IMR-90 (cell line): ENCODE results near the genes USO1 and NUP54.

DNA sequence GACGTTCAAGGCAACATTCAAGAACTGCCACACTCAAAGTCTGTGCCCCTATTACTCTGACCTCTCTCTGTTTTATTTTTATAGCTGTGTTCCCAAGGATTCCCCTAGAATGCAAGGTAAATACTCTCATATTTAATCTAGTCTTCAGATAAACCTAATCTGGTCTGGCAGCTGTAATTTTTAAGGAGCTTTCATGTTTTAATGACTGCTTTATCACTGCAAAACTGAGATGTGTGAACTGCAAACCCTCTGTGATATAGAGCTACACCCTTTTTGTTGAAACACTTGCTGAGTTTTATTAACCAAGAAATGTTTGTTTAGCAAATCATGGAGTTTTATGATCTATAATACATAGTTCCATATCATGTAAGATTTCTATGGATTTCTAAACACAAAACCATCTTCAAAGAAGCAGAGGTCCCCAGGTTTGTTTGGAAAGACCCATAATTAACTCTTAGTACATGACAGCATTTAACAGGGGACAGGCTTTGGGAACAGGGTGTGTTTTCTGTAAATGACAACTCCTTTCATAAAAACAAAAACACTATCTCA is 126.4 kb downstream of the BTC start:
- RRBS = no CpG with 5 or more reads among the region's 1 CpG
CAGE:
- cytosol, long polyA plus RNA = no peak
- long polyA plus RNA = no peak
- nucleus, long polyA plus RNA = no peak

DNA sequence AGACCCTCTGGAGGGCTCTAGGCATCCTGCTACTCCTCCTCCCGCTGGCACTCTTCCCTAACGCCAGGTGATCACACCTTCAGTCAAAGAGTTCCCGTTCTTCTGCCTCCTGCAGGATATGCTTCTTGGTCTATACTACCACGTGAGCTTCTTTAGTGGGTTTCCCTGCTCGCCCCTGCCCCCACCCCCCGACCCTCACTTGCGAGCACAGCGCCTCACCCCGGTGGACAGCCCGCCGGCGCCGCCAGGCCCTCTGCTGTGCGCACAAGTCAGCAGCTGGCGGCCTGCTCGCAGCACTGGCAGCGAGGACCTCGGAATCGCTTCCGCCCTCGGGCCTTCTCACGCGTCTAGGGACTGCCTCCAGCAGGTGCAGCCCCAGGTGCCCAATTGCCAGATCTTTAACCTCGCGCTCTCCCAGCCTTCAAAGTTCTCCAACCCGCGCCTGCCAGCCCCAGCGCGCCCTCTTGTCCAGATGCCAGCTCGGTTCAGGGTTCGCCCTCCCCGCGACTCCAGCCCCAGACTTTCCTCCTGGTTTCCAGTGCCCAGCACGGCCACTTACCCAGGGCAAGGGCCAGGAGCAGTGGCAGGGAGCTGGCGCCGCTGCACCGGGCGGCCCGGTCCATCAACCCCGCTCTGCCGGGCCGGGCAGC is 495 bp downstream of the BTC start:
- RRBS = 0% methylated on average over 1 of the region's 42 CpGs
CAGE:
- cytosol, long polyA plus RNA = no peak
- long polyA plus RNA = no peak
- nucleus, long polyA plus RNA = no peak

GRCh38 chr4:75028086-75028921 is 95.4 kb downstream of the PARM1 start:
- RRBS = no CpG with 5 or more reads among the region's 7 CpGs
CAGE:
- cytosol, long polyA plus RNA = no peak
- long polyA plus RNA = no peak
- nucleus, long polyA plus RNA = no peak

- RRBS = no CpG with 5 or more reads among the region's 3 CpGs
CAGE:
- cytosol, long polyA plus RNA = no peak
- long polyA plus RNA = no peak
- nucleus, long polyA plus RNA = no peak
These were observed 97.8 kb downstream of the PARM1 start for GRCh38 chr4:75030638-75031099.

- RRBS = no CpG with 5 or more reads among the region's 10 CpGs
CAGE:
- cytosol, long polyA plus RNA = no peak
- long polyA plus RNA = no peak
- nucleus, long polyA plus RNA = no peak
These were observed 115.9 kb downstream of the PARM1 start for GRCh38 chr4:75048630-75049385.

- RRBS = no CpG with 5 or more reads among the region's 2 CpGs
CAGE:
- cytosol, long polyA plus RNA = no peak
- long polyA plus RNA = no peak
- nucleus, long polyA plus RNA = no peak
These were observed 264.3 kb downstream of the RCHY1 start for GRCh38 chr4:75249841-75250275.

DNA sequence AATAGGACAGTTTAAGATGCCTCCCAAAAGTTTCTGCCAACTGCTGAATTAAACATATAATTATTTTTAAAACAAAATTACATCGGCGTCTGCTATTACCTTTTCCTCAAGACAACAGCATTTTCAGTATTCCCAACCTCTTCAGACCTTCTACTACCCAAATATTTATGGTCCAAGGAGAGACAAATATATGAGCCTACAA is 19.0 kb upstream of the CDKL2 start:
- RRBS = no CpG with 5 or more reads among the region's 2 CpGs
CAGE:
- cytosol, long polyA plus RNA = no peak
- long polyA plus RNA = no peak
- nucleus, long polyA plus RNA = no peak

GRCh38 chr4:75668818-75669331 is 4.3 kb downstream of the G3BP2 start:
- RRBS = no CpG with 5 or more reads among the region's 4 CpGs
CAGE:
- cytosol, long polyA plus RNA = no peak
- long polyA plus RNA = no peak
- nucleus, long polyA plus RNA = no peak

- RRBS = 1% methylated on average over 9 of the region's 81 CpGs
CAGE:
- cytosol, long polyA plus RNA = start-site peak on the minus strand at chr4:75724368-75724450, 155 and 212 reads in 2 replicates; start-site peak on the plus strand at chr4:75724644-75724881, 1,136 and 1,806 reads in 2 replicates
- long polyA plus RNA = start-site peak on the minus strand at chr4:75724368-75724442, 129 and 242 reads in 2 replicates; start-site peak on the plus strand at chr4:75724645-75724882, 1,135 and 1,665 reads in 2 replicates
- nucleus, long polyA plus RNA = start-site peak on the plus strand at chr4:75724577-75724847, 1,132 and 1,350 reads in 2 replicates
These were observed at the start of gene USO1 for GRCh38 chr4:75724282-75725369. TSS of gene USO1 (plus strand) at chr4:75724577.

DNA sequence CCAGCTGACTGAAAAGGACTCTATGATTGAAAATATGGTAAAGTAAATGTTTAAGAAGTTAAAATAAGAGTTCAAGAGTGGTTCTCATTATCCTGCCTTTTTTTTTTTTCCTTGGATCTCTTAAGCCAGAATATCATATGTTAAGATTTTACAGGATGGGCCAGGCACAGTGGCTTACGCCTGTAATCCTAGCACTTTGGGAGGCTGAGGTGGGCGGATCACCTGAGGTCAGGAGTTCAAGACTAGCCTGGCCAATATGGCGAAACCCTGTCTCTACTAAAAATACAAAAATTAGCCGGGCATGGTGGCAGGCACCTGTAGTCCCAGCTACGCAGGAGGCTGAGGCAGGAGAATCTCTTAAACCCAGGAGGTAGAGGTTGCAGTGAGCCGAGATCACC is 80.9 kb downstream of the USO1 start:
- RRBS = no CpG with 5 or more reads among the region's 6 CpGs
CAGE:
- cytosol, long polyA plus RNA = no peak
- long polyA plus RNA = no peak
- nucleus, long polyA plus RNA = no peak

DNA sequence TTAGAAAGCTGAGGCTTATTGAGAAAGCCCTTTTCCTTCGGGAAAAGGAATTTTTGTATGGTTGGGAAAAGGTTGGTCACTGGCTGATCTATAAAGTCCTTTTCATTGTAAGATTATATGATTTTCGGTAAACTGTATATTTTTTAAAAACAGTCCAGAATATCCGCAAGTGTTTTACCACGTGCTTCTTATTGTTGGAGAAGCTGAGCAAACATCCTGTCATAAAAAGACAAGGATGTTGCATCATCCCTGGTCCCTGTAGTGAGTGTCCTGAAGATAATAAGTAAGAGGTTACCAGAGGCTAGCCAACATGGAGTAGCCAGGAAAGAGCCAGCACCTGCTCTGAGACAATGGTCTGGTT is 5.2 kb downstream of the CXCL9 start:
- RRBS = no CpG with 5 or more reads among the region's 4 CpGs
CAGE:
- cytosol, long polyA plus RNA = no peak
- long polyA plus RNA = no peak
- nucleus, long polyA plus RNA = no peak

- RRBS = no CpG with 5 or more reads among the region's 20 CpGs
CAGE:
- cytosol, long polyA plus RNA = no peak
- long polyA plus RNA = no peak
- nucleus, long polyA plus RNA = no peak
These were observed 4.5 kb upstream of the CXCL9 start for GRCh38 chr4:76011475-76012523.

DNA sequence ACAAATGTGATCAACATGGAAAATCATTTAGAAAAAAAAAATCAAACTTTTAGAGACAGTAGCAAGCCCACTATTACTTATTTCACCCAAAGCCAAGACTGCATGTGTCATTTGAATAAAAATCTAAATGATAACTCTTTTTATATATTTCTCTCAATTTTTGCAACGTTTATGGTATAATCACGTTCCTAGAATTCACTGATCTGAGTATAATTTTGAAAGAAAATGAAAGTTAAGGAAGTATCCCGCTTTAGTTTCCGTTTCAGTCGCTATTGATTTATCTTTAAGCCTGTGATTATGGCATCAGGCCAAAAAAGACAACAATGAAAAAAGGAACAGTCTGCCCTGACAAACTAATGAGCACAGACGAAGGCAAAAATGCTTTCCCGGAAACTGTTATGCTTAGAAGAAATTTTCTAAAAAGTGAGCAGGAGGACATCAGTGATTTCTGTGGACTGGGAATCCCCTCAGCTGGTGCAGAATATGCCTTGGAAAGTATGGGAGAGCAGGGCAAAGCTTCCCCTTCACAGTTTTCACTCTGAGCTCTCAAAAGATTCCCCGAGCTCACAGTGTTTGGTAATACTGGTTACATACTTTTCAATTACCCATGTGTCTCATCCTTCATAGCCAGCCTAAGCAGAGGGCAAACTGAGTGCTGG is 5.0 kb upstream of the CXCL10 start:
- RRBS = no CpG with 5 or more reads among the region's 8 CpGs
CAGE:
- cytosol, long polyA plus RNA = no peak
- long polyA plus RNA = no peak
- nucleus, long polyA plus RNA = no peak

- RRBS = 1% methylated on average over 16 of the region's 39 CpGs
CAGE:
- cytosol, long polyA plus RNA = start-site peak on the minus strand at chr4:76148379-76148458, 1,872 and 2,260 reads in 2 replicates
- long polyA plus RNA = start-site peak on the minus strand at chr4:76148379-76148434, 1,680 and 2,777 reads in 2 replicates
- nucleus, long polyA plus RNA = start-site peak on the minus strand at chr4:76148384-76148434, 632 and 222 reads in 2 replicates; start-site peak on the plus strand at chr4:76148556-76148601, 18 and 19 reads in 2 replicates
These were observed at the start of gene NUP54 for GRCh38 chr4:76148298-76148959. TSS of gene NUP54 (minus strand) at chr4:76148397.

DNA sequence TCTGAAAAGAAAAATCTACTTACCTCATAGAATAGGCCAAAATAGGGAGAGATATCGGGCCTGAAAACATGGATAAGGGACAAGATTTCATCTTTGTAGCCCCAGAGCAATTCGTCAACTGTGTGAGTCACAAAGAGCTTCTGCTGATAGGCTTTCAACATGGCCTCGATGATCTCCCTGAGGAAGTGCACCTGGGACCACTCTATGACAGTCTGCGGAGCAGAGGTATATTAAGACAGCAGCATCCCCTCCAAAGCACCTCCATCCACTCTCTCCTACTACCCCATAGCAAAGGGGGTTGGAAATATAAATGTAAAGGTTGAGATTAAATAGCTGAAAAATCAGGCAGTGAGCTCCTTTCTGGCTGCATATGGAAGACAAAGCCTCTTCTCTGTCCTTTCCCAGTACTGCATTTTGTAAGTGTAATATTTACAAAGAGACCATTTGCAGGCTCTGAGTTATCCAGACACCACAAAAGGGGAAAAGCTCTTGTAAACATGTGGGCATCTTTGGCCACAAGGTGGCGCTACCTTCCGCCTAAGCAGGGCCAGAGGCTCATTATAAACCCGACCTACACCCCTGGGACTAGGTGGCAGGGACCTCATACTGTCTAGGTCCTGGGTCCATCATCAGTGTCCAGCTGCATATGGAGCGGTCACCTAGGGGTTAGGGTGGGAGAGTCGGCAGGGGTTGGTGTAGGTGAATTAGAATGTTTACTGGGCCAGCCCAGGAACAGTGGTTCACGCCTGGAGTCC is 31.5 kb upstream of the NUP54 start:
- RRBS = no CpG with 5 or more reads among the region's 10 CpGs
CAGE:
- cytosol, long polyA plus RNA = no peak
- long polyA plus RNA = no peak
- nucleus, long polyA plus RNA = no peak

DNA sequence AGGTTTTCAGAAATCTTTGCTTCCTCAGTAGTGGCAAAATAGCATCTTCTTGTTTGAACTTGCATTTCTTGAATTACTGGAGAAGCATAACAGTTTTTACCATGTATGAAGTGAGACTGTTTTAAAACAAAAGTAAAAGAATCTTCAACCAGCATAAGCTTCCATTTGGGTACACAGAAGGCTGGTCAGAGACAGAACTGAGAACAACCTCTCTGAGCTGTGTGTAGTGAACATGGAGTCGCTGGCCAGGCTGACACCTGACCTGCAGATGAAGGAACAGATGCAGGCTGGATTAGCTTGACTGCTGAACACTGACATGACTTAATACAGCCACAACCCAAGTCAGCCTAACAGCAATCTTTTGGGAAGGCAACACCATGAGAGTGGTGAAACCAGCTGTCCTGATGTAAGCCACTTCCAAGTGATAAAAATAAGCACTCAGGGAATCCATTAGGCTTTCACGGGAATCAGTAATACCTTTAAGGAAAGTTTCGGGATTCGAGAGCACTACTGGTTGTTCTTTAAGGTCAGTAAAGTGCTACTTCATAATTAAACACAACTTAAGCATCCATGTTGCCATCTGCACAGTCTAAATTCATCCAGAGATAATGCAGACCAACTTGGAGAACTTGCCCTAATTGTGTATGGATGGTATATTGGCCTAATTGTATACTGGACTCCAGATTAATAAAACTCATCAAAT is 10.0 kb downstream of the SCARB2 start:
- RRBS = no CpG with 5 or more reads among the region's 4 CpGs
CAGE:
- cytosol, long polyA plus RNA = no peak
- long polyA plus RNA = no peak
- nucleus, long polyA plus RNA = no peak

GRCh38 chr4:76212668-76213215 is 882 bp downstream of the SCARB2 start:
- RRBS = no CpG with 5 or more reads among the region's 9 CpGs
CAGE:
- cytosol, long polyA plus RNA = no peak
- long polyA plus RNA = no peak
- nucleus, long polyA plus RNA = no peak

- RRBS = no CpG with 5 or more reads among the region's 6 CpGs
CAGE:
- cytosol, long polyA plus RNA = no peak
- long polyA plus RNA = no peak
- nucleus, long polyA plus RNA = no peak
These were observed 4.1 kb downstream of the STBD1 start for GRCh38 chr4:76310592-76311108.

- RRBS = no CpG with 5 or more reads among the region's 19 CpGs
CAGE:
- cytosol, long polyA plus RNA = no peak
- long polyA plus RNA = no peak
- nucleus, long polyA plus RNA = no peak
These were observed 24.2 kb downstream of the SHROOM3 start for GRCh38 chr4:76458761-76460082.

GRCh38 chr4:76629247-76629798 is 194.3 kb downstream of the SHROOM3 start:
- RRBS = no CpG with 5 or more reads among the region's 5 CpGs
CAGE:
- cytosol, long polyA plus RNA = no peak
- long polyA plus RNA = no peak
- nucleus, long polyA plus RNA = no peak